ENCODE measurements around the gene MAPT.

DNA sequence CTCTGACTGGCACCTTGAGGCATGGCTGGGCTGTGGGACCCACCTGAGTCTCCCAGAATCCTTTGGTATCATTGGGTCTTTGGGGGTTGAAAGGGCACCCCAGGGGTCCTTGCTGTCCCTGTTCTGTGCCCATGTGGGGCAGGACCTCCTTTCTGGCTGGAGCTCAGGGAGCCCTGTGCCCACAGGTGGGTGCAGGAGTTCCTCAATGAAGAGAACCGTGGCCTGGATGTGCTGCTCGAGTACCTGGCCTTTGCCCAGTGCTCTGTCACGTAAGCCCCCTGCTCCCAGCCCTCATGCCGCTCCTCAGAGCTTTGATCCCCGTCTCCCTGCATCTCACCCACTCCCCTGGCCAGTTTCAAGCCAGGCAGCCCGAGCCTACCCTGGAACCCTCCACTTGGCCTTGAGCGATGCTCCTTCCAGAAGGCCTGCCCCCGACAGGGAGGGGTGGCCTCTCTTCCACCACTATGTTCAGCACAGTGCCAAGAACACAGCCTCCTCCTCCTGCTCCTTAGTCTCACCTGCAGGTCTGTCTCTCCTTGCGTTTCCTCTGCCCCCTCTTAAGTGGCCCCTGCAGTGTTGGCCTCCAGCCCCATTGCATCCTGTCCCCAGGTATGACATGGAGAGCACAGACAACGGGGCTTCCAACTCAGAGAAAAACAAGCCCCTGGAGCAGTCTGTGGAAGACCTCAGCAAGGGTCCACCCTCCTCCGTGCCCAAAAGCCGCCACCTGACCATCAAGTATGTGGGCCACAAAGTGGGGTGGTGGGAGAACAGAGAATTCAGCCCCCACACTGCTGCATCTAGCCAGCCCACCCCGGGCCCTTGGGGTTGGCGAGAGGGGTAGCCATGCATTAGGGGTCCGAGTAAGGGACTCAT, 12.0 kb downstream of the FMNL1 start:
- RRBS: no CpG with 5 or more reads among the region's 15 CpGs

- RRBS: no CpG with 5 or more reads among the region's 13 CpGs
Observed at GRCh38 chr17:45235856-45236348, 14.2 kb downstream of the FMNL1 start.

DNA sequence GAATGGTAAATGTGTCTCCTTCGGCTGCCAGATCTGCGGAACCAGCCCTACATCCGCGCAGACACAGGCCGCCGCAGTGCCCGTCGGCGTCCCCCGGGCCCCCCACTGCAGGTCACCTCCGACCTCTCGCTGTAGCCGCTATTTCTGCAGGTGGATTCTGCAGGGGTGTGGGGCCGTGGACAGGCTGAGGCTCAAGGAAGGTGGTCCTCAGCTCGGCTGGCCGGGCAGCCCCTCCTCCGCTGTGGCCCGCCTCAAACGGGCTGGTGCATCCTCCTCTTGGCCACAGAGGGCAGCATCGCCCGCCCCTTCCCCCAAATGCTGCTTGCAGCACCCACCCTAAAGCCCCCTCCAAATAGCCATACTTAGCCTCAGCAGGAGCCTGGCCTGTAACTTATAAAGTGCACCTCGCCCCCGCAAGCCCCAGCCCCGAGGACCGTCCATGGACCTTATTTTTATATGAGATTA, 15.0 kb downstream of the SPATA32 start:
- RRBS: no CpG with 5 or more reads among the region's 25 CpGs

GRCh38 chr17:45262743-45264076, 1.3 kb upstream of the SPATA32 start:
- RRBS: no CpG with 5 or more reads among the region's 21 CpGs

DNA sequence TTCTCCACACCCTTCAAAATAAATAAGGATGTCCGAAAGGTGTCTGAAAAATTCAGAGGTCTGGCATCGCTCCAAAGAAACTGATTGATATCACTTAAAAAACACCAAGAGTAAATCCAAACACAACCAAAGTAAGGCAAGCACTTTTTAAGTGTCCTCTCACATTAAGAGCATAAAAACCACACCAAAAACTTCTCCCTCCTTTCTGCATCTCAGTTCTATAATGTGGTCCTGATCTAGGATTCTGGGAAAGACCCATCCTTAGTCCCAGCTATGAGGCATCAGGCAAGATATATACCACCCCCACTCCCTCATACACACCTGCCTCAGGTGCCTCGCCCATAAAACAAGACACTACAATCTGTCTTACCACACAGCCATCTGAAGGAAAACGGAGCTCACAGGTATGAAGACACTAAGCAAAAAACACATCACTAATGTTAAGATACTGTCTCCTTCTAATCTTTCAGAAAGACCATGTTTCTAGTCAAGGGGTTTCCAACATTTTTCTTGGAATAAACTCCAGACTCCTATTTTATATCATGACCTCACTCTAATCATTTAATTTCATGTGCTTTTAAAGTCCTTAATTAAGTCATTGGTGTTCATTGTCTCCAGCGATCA, 1.3 kb downstream of the MAP3K14 start:
- RRBS: no CpG with 5 or more reads among the region's 5 CpGs

DNA sequence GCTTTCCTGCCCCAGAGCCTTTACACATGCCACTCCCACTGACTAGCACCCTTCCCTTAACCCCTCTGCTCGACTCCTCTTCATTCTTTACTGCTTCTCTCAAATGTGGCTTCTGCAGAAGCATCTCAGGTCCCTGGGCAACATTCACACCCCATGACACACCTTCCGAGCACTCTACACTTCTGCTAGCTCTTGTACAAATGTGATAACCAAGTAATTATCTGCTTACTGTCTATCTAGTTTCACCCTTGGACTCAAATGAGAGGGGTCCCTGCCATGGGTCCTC, 39.5 kb downstream of the ARHGAP27 start:
- RRBS: no CpG with 5 or more reads among the region's 2 CpGs

- RRBS: no CpG with 5 or more reads among the region's 7 CpGs
Observed at GRCh38 chr17:45406197-45406668, 26.4 kb downstream of the ARHGAP27 start.

GRCh38 chr17:45413323-45413875, 19.3 kb downstream of the ARHGAP27 start:
- RRBS: no CpG with 5 or more reads among the region's 12 CpGs

- RRBS: no CpG with 5 or more reads among the region's 35 CpGs
Observed at GRCh38 chr17:45490089-45490622, 365 bp downstream of the PLEKHM1 start.

- RRBS: no CpG with 5 or more reads among the region's 7 CpGs
Observed at GRCh38 chr17:45494469-45494999, 4.0 kb upstream of the PLEKHM1 start.

GRCh38 chr17:45641068-45641863, 142.9 kb upstream of the CRHR1 start:
- RRBS: no CpG with 5 or more reads among the region's 11 CpGs

- RRBS: no CpG with 5 or more reads among the region's 5 CpGs
Observed at GRCh38 chr17:45703364-45703652, 80.8 kb upstream of the CRHR1 start.

- RRBS: 2% methylated on average over 31 of the region's 127 CpGs
Observed at GRCh38 chr17:45893740-45895070, at the start of gene MAPT. TSS of gene MAPT (plus strand) at chr17:45894554.

DNA sequence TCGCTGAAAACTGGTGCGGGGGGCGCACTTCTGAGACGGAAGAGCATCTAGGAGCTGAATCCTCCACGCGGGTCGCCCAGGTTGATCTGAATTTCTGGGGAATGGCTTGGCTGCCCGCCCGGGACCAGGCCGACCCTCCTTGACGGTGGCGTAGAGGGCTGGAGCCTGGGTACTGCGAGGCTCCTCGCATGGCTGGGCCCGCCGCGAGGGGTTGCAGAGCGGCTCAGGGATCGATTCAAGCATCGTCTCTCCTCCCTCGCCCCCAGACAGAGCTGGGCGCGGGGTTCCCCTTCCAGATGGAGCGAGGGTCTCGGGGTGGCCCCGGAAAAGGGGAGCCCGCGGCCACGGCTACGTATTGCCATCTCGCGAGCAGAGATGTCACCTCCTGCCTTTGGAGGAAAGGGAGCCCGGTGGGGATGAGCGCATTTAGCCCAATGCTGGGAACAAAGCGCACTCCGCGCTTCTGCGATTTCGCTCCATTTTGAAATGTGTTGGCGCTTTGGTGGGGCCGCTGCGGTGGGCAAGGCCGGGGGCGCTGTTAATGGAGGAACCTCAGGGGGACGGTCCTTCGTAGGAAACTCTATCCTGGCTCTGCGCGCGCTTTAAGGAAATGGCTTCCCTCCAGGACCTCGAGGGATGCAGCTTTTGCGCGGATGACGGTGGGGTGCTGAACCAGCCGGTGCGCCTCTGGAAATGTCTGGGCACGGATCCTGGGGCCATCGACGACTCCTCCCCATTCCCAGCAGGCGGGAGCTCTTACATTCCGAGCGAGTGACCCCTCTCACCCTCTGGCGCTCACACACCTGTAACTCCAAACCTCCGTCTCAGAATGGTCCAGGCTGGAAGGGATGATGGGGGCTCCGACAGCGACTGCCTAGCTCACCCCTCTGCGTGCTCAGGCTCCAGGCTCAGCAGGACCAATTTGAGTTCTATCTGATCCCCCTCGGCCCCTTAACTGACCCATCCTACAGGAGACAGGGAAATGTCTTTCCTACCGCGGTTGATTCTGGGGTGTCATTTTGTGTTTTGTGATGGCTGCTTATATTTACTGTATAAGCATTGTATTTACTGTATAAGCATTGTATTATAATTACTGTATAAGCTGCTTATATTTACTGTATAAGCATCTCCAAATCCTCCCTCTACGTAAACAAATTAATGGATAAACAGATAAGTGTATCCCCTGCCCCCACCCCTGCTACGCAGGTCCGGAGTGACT, 3.0 kb downstream of the MAPT start:
- RRBS: 4% methylated on average over 6 of the region's 72 CpGs

GRCh38 chr17:46032693-46033224, 33.7 kb downstream of the STH start:
- RRBS: no CpG with 5 or more reads among the region's 12 CpGs

GRCh38 chr17:46033225-46033840, 34.3 kb downstream of the STH start:
- RRBS: no CpG with 5 or more reads among the region's 6 CpGs

DNA sequence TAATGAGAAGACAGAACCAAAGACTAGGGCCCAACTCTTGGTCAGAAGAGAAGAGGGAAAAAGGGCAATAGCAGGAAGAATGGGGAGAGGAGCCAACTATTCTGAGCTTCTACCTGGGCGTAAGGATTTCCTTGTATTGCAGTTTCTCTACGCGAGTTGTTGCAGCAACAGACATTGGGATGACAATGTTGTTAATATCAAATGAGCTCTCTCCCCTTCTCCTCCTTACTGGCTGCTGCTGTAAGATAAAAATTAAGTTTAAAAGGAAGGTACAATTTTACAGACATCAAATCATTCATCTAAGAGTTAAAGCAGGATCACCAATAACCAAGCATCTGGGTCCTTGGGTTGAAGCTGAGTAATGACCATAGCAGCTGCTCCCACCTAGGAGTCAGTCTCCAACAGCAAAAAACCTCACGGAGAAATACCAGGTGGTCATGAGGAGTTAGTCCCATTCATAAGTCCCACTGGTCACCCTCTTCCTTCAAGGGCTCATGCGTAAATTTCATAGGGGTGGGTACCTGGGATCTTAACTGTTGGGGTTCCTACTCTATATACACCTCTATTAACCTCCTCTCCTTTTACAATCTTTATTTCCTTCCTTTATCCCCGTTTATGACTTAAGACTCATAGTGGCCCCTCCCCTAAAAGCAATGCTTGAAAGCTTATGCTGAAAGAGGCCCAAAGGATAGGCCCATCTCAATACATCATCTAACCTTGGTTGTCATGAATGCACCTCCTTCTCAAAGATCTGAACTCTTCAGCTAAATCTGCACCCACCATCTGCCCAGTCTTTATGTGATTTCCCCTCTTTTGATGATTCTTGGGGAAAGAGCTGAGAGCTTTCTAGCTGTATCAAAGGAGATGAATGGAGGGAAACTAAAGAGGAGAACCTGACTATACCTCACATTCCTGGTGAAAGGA, 35.3 kb downstream of the STH start:
- RRBS: no CpG with 5 or more reads among the region's 6 CpGs

- RRBS: no CpG with 5 or more reads among the region's 4 CpGs
Observed at GRCh38 chr17:46100754-46101517, 92.3 kb downstream of the KANSL1 start.

GRCh38 chr17:46162399-46163594, 30.4 kb downstream of the KANSL1 start:
- RRBS: no CpG with 5 or more reads among the region's 4 CpGs

DNA sequence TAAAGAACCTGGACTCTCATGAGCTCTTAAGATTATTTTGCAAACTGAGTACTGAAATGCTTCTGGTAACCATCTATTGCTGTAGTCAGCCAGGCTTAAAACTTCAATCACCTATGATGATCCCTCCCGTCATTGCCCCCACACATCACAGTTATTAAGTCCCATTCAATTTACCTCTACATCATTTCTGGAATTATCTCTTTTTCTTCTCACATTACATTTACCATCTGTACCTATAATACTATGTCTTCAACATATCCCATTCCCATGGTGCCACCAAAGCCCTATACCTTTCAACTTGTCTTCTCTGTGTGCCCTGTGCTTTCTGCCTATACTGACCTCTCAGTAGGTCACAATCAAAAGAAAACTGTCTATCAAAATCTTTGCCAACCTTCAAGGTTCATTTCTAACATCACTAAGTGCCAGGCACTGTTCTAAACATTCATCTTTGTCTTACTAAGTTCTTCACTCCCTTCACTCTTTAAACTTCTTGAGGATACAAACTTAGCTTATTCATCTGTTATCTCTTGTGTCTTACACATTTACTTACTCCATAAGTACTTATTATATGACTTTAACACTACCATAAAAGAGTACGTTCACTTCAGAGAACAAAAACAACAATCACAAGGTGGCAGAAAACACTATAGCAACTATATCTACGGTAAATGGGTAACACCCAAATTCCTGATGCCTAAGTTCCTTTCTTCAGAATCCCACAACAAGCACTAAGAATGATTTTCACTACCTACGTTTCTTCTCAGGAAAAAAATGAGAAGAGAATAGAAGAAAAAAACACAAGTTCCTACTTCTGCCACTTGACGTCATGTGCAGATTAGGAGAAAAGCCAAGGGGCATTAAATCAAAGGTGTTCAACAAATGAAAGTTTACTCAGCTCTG, 29.4 kb downstream of the KANSL1 start:
- RRBS: no CpG with 5 or more reads among the region's 5 CpGs